ENCODE data around the gene NME9.

- PRO-cap: no peak
- RRBS: no CpG with 5 or more reads among the region's 5 CpGs
Observed at GRCh38 chr3:134486892-134487094, 936 bp downstream of the CEP63 start.

GRCh38 chr3:134809781-134810890 is 15.1 kb downstream of the EPHB1 start:
- PRO-cap: no peak
- RRBS: no CpG with 5 or more reads among the region's 10 CpGs

GRCh38 chr3:135967204-135967776 is 1.8 kb downstream of the PPP2R3A start:
- PRO-cap: no peak
- RRBS: no CpG with 5 or more reads among the region's 2 CpGs

DNA sequence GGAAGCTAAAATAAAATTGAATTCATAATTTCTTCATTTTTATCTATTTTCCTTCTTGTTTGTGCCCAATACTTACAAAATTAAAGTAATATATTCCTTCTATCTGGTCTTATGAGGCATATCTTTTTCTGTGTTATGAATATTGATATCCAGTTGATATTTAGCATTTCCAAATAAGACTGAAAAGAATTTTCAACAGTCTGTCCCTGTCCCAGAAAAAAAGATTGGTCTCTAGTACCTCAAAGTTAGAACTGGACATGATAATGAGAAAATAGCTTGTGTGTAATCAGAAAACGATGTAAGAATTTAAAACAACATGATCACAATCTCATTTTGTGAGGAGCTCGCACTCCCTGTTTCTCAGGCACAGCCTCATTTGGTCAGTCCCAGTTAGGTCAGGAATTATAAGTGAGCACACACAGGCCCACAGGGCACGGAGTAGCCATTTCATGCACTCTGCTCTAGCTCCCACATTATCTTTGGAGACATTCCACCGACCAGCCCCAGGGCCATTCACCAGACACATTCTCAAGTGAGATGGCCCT is 105.2 kb downstream of the PPP2R3A start:
- PRO-cap: unidirectional peak, minus-strand start at position 378 of the sequence
- RRBS: no CpG with 5 or more reads among the region's 4 CpGs

GRCh38 chr3:136327436-136328004 is 77.4 kb downstream of the PCCB start:
- PRO-cap: no peak
- RRBS: no CpG with 5 or more reads among the region's 6 CpGs

GRCh38 chr3:136632549-136632960 is 119.6 kb downstream of the STAG1 start:
- PRO-cap: no peak
- RRBS: no CpG with 5 or more reads among the region's 4 CpGs

- PRO-cap: no peak
- RRBS: no CpG with 5 or more reads among the region's 7 CpGs
Observed at GRCh38 chr3:136648632-136649398, 103.4 kb downstream of the STAG1 start.

DNA sequence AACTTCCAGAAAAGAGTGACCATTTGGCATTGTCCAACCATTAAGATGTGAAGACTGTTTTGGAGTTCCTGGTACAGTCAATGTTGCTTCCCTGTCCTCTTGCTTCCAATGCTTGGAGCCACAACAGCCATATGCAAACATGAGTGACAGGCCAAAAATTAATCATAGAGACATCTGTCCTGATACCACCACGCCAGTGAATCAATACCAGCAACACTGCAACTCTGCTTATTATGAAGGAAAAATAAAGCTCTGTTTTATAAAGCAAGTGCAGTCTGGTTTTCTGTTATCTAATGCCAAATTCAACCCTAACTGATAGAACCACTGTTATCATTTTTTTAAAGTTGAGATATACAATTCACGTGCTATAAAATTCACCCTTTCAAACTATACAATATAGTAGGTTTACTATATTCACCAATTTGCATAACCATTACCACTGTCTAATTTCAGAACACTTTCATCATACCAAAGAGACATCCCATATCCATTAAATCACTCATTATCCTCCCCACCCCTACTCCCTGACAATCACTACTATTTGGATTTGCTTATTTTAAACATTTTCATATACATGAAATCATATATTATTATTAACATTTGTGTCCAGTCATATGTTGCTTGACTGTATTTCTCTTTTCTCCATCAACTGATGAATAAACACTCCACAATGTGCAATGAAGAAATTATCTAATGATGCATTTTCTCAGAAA is 76.8 kb downstream of the STAG1 start:
- PRO-cap: no peak
- RRBS: no CpG with 5 or more reads among the region's 2 CpGs

- PRO-cap: no peak
- RRBS: no CpG with 5 or more reads among the region's 4 CpGs
Observed at GRCh38 chr3:136751173-136751323, 1.1 kb downstream of the STAG1 start.

GRCh38 chr3:138019142-138019811 is 9.3 kb downstream of the CLDN18 start:
- PRO-cap: no peak
- RRBS: no CpG with 5 or more reads among the region's 4 CpGs

GRCh38 chr3:138136872-138137357 is 4.7 kb upstream of the A4GNT start:
- PRO-cap: no peak
- RRBS: no CpG with 5 or more reads among the region's 1 CpG

GRCh38 chr3:138329114-138330208 is at the start of gene NME9:
Gene NME9 (minus strand): TSS chr3:138329851.
- PRO-cap: unidirectional peak, minus-strand start at chr3:138329848
- RRBS: 4% methylated on average over 14 of the region's 68 CpGs

- PRO-cap: no peak
- RRBS: no CpG with 5 or more reads among the region's 5 CpGs
Observed at GRCh38 chr3:138351863-138352269, 3.5 kb downstream of the MRAS start.

- PRO-cap: no peak
- RRBS: no CpG with 5 or more reads among the region's 2 CpGs
Observed at GRCh38 chr3:138364704-138365123, 16.3 kb downstream of the MRAS start.

- PRO-cap: no peak
- RRBS: no CpG with 5 or more reads among the region's 5 CpGs
Observed at GRCh38 chr3:138534823-138535561, 59.1 kb downstream of the CEP70 start.

GRCh38 chr3:138725630-138726370 is 108.9 kb downstream of the PIK3CB start:
- PRO-cap: no peak
- RRBS: no CpG with 5 or more reads among the region's 4 CpGs

DNA sequence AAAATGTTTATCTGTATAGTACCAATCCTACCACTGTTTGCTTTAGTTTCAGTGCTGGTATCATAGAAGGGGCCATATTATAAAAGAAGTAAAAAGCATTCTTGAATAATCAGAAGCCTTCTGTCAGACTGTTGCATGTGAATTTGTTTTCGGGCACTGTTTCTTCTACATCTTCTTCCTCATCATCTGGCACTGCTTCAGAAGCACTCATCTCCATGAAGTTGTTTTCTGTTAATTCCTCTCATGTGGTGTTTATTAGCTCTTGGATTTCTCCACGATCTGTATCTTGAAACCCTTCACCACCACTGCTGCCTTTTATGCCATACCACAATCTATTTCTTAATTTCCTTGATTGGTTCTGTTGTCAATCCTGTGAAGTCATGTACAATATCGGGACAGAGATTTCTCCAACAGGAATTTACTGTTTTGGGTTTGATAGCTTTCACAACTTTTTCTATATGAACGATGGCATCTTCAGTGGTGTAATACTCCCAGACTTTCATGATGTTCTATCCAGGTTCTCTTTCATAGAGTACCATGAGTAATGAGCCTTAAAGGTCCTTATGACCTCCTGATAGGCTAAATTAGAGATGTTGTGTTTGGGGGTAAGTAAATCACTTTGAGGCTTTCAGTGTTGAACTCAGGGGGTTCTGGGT is 90.0 kb downstream of the PIK3CB start:
- PRO-cap: no peak
- RRBS: no CpG with 5 or more reads among the region's 4 CpGs

- PRO-cap: unidirectional peak, plus-strand start at chr3:138915271; bidirectional peak, plus-strand start at chr3:138915594, minus-strand start at chr3:138915477
- RRBS: 5% methylated on average over 13 of the region's 50 CpGs
Observed at GRCh38 chr3:138914991-138915805, 31.7 kb downstream of the FOXL2 start.

- PRO-cap: no peak
- RRBS: no CpG with 5 or more reads among the region's 10 CpGs
Observed at GRCh38 chr3:138940378-138941272, 6.3 kb downstream of the FOXL2 start.

- PRO-cap: no peak
- RRBS: no CpG with 5 or more reads among the region's 16 CpGs
Observed at GRCh38 chr3:139045076-139045404, 348 bp upstream of the PRR23C start.